ENCODE results near the gene TPTE.

- PRO-cap, result no peak
Measured at GRCh38 chr21:6120076-6120641, 4401.2 kb upstream of the TPTE start.

GRCh38 chr21:8993800-8994787 is 1527.3 kb upstream of the TPTE start:
- PRO-cap, result no peak

DNA sequence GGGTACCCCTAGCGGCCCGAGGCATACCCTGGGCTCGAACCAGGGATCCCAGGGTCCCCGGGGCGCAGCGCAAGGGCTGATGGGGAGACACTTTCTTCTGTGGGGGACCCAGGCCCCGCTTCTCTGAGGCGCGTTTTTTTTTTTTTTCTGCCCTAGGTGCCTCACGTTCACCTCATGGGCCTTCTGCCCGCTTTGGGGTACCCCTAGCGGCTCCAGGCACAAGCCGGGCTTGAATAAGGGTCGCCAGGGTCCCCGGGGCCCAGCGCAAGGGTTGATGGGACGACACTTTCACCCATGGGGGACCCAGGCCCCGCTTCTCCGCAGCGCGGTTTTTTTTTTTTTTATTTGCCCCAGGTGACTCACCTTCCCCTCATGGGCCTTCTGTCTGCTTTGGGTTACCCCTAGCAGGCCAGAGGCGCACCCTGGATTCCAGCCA is 1483.4 kb upstream of the TPTE start:
- PRO-cap, result no peak

- PRO-cap, result no peak
Measured at GRCh38 chr21:10521113-10521741, at the start of gene TPTE. Gene TPTE, plus strand, starts transcription at chr21:10521583.

DNA sequence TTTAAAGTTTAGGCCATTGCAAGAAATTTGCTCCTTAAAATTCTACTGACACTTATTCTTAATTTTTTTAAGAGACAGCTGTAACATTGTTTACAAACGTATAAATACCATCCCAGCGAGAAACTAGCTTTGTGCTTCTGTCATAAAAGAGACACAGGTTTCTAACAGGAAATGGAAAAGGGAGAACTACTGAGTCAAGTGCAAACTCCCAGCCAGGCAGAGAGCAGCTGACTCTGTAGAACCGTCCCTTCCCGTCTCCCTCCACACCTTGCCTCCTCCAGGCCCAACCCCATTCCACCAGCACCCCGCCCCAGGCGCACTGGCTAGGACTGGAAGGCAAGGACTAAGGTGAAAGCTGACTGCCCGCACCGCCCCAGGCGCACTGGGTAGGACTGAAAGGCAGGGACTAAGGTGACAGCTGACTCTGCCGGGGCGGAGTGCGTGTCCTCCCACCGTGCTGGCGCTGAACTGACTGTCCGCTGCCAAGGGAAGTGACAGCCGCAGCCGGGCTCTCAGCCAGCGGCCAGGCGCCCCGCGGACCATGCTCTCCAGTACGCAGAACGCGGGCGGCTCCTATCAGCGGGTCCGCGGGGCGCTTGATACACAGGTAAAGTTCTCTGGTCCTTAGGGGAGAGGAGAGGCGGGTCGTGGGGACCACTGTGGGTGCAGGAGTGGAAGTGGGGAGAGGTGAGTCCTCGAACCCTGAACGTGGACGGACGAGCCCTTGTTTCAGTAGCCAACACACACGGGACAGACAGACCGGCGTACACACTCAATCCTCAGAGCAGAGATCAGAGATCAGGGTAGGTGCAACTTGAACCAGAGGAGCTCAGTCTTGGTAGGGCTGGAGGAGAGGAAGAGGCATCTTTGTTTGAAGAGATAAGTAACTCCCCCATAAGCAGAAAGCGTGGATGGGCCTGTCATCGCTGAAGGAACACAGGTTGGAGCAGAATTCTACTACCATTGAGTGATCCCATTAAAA is 57.9 kb downstream of the RBM11 start:
- PRO-cap, result no peak

DNA sequence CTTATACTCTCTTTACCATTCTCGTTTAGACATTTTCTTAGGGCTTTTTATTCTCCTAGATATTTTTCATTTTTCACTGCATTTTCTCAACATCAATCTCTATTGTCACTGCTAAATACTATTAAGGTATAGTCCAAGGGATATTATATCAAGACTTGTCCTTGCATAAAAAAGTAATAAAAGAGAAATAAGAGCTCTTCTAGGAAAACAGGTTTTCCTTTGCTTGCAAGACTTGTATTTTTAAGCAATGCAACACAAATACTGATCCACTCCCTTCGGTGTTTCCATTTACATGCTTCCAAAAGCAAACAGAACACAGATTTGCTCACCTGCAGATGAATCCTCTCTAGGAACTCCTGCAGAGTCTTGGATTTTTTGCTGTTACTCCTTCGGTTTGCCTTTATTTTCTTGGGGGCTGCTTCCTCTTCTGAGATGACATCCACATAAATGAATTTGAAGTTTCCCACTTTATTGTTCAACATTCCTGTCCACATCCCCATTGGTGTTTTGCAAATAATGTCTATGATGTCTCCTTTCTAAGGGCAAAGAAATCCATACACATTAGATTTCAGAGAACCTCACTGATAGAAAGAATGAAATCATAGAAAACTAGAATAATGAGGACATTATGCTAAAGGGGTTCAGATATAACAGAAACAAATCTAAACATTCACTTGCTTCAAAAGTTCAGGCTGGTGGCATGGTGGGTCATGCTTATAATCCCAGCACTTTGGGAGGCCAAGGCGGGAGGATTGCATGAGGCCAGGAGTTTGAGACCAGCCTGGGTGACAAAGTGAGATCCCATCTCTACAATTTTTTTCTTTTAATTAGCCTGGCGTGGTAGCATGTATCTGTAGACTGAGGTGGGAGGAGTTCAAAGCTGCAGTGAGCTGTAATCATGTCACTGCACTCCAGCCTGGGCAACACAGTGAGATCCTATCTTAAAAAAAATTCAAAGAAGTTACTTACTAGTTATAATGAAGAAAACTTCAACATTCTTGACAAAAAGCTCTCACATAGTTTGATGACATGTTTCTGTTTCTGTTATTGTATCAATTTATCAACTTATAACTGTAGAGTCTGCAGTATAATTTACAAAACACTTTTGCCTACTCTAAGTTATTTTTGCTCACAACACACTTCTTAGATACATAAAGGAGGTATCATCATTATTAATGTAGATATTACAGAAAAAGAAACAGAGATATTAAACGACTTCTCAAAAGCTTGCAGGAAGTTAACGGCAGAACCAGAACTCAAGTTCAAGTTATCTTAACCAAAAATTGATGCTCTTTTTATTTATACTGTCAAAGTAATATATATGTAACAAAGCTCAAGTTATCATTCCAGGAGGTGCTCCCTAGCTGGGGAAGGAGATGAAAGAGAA is 45.4 kb downstream of the SAMSN1 start:
- PRO-cap, result no peak

- PRO-cap, result no peak
Measured at GRCh38 chr21:14526703-14528003, 19.0 kb downstream of the SAMSN1 start.

DNA sequence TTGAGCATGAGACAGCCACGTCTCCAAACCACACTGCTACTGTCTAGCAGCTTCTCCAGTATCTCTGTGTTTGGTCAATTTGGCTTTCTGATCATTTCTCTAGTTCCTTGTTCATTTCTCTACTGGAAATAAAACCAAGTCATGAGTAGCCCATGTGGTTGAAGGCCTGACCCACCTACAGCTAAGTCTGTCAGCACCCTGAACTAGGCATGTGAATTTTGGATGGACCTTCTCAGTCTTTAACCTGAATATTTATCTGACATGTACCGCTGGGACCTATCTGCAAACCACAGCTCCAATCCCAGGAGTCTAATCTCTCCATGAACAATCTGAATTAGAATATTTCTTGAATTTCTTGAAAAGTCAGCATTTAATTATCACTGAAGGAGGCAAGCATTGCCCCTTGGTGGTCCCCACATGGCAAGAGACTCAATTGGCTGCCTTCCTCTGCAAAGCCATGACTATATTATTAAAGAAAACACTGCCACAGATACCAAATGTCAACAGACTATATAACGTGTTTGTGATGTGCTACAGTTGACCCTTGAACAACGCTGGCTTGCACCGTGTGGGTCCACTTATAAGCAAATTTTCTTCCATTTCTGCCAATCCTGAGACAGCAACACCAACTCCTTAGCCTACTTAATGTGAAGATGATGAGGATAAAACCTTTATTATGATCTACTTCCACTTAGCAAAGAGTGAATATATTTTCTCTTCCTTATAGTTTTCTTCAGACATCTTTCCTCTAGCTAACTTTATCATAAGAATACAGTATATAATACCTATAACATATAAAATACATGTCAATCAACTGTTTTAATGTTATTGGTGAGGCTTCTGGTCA is 66.6 kb downstream of the NRIP1 start:
- PRO-cap, result no peak

- PRO-cap, result no peak
Measured at GRCh38 chr21:15027761-15028636, 36.8 kb downstream of the NRIP1 start.

DNA sequence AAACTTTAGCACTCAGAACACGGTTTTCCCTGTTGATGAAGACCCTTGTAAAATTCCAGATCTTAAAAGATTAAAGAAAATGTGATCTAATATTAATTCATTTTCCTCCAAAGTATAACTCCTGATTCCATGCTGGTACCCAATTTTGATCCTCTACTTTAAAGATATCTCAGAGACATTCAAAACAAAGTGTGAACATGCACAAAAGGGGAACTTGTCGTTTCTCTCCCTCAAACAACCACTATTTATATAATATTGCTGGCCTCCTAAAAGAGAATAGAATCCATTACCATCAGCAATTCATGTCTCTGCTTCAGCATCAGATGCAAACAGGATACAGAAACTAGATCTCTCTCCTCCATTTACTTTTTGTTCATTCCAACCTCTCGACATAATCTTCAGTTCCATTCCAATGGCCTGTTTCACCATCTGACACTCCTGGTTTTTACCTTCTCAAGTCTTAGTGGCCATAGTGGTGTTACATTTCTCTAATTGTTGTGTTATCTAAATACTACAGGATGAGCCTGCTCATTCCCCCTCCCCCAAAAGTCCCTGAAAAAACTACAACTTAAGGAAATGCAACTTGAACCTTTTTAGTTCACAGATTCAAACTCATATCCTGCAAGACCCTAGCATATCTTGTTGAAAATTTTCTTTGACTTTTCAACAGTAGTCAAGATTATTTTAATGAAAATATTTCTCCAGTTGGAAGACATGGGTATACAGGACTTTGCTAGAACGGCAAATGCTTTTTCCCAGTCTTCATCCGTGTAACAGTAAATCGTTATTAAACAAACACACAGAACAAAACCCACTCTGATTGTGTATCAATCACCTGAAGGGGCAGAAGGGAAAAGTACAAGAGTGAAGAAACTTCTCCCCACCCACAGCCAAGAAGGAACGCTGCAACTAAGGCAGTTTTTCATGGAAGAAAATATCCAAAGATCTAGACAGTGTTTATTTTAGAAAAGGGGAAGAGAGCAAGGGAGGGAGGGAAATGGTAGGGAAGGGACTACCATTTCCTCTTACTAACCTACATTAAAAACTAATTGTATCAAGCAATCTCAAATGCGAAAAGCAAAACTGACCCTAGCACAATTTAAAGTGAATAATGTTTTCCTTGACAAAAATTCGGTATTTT is 3.9 kb downstream of the NRIP1 start:
- PRO-cap, result bidirectional peak, plus-strand start at position 889 of the sequence, minus-strand start at position 778 of the sequence

GRCh38 chr21:15134752-15135279 is 70.0 kb upstream of the NRIP1 start:
- PRO-cap, result no peak

DNA sequence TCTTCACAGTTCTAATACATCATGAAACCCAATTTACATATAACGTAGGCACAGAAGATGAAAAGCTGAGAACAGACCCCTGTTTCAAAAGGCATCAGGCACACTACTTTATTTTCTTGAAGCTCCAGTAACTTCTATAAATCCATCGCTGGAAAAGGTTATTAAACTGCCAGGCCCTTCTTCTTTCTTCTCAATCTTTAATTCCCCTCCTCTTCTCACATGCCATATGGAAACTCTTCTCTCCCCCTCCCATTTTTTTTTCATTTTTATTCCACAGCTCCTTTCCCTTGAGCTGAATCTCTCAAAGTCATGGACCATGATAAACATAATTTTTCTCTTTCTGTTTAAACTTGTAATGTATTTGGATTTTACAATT is 86.2 kb upstream of the NRIP1 start:
- PRO-cap, result unidirectional peak, minus-strand start at position 257 of the sequence

DNA sequence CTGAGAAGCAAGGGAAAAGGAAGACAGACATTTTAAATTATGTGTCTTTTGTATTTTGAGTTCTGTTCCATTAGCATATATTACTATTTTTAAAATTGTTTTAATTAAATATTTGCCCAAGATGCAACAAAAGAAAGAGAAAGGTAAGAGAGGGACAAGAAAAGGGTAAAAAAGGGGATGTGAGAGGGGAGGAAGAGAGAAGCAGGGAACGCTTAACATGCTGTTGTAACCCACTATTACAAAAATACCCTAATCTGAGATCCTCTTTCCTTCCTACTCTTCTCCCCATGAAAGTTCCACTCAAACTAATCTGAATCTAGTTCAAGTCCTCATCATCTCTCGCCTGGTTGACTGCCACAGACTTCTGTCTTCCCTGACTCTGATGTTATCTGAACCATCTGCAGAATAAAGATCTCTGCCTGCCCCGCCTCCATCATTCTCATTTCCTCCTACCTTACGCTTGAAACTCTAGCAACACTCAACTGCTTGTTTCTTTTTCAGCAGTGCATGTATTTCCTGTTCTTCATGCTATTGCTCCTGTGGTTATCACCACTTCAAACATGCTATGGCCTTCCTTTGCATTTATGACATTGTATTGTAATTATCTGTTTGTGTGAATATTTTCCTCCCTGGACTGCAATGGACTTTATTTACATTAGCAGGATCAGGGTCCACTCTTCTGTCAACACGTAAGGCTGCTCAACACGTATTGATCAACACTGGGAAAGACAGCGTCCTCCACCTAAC is 215.7 kb upstream of the USP25 start:
- PRO-cap, result unidirectional peak, minus-strand start at position 381 of the sequence

- PRO-cap, result bidirectional peak, plus-strand start at chr21:15729982, minus-strand start at chr21:15729707
Measured at GRCh38 chr21:15729538-15729889, 268 bp upstream of the USP25 start.

DNA sequence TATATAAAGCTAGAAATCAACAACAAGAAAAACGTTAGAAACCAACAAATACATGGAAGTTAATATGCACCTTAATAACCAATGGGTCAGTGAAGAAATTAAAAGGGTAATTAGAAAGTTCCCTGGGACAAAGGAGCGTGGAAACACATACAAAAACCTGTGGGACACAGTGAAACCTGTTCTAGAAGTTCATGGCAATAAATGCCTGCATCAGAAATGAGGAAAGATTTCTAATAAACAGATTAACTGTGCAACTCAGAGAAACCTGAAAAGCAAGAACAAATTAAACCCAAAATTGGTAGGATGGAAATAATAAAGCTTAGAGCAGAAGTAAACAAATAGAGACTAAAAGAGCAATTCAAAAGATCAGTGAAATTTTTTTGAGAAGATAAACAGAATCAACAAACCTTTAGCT is 55.7 kb downstream of the USP25 start:
- PRO-cap, result no peak

DNA sequence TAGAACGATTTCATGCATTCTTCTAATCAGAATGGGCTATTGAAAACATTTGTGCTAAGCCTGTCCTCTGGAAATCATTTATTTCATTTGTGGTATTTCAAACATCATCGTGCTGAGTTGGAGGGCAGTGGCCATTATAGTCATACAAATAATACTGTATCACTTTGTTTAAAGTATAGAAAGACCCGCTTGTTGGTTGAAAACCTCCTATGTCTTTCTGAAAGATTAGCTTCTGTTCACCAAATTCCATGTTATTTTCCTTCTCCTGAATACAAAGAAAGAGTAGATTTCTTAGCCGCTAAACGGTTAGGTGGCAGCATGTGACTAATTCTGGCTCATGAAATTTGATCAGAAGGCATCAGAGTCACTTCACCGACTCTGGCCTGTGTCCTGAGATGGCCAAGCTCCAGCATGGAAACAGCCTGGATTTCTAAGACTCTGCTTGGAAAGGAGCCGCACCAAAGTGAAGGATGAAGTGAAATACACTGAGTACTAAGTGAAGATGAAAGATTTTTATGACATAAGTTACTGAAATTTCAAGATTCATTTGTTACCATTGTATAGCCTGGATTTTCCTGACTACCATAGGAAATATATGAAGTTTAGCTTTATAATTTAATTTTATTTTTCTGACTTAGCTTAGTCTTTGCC is 355.1 kb downstream of the USP25 start:
- PRO-cap, result no peak

DNA sequence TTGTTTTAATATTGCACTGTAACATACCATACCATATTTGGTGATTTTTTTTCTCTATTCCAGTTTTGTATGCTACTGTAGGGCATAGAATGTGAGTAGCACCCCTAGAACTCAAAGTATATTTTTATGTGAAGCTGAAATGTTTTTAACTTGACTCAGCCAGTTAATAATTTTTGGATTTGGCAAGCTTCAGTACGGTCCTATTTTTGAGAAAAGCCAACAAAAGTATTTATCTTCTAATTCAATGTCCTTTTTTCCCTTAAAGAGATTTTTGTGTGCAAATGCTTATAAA is 593.8 kb downstream of the USP25 start:
- PRO-cap, result no peak

DNA sequence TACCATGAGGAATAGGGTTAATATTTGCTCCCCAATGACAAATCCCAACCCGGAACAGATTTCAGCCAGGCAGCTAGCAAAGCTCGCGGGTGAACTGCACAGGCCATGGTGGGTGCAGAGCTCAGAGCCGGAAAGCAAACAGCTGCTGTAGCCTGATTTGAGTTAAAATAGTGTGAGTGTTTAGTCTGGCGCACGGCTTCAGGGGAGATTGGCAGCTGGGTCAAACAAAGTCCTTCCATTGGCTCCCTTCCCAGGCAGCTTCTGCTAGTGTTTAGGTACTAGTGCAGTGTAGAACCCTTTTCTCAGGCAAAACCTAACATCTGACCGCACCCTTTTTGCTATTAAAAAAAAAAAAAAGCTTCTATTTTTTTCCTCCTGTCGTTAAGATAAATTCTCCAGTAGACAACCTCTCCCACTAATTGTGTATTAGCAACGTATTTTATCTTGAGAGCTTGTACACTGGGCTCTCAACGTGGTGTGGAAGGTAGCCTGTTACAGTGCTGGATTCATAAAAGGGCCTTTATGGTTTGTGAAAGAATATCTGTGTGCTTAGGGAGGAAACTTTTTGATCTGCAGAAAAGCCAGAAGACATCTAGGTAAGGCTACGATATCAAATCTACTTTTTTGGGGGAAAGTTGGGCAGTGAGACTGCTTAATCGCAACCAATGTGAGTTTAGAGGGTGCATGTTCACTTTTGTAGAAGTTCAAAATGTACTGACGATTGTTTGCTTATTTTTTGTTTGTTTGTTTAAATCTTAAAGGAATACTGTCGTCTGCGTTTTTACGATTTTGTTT is 689.6 kb downstream of the USP25 start:
- PRO-cap, result bidirectional peak, plus-strand start at position 470 of the sequence, minus-strand start at position 140 of the sequence

DNA sequence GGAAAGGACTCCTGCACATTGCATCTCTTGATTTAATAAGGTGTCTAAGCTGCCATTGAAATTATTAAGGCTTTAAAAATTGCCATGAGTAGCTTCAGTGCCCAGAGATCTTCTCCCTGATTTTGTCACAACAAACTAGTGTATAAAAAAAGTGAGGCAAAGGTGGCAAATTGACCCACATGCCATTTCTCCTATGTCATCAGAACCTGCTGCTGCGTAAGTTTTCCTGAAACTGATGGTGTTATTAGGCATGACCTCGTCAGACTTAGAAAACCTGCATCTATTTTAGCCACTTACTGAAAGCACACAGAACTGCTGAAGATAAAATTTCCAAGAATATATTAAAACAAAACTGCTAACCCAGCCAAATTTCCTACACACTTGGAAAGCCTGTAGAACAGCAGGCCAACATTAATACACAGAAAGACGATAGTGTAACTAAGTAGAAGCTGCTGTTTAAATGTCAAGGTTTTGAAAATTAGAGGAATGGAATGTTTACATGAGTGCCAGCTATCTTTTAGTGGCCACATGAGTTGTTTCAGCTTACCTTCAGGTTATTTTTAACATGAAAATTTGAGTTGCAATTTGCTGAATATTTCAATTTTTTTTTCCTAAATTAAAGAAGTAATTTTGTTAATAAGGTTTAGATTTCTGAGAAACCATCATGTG is 674.5 kb upstream of the CXADR start:
- PRO-cap, result no peak

DNA sequence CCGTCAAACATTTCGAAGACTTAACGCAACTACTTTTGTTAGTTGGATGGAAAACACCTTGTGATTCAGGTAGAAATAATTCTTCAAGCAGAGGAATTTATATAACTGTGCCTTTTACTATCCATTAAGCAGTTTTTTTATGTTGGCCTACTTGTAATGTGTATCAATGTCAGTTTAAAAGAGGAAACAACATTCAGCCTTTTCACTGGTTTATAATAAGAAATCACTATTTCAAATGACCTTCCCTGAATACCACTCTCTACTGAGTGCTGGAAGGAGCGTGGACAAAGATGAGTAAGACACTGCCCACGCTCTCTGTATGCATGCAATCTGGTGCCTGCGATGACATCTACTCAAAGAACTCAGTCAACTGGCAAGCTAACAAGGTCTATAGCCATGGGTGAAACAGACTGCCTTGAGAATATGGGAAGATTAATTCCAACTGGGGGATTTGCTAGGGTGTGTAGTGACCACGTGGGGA is 49.5 kb upstream of the CXADR start:
- PRO-cap, result no peak